Non-pigmented ciliary epithelial cell (primary cell): ENCODE results near the gene TMEM38B.

- RRBS: no CpG with 5 or more reads among the region's 4 CpGs
These were observed 30.2 kb downstream of the NIPSNAP3B start for GRCh38 chr9:104794078-104794677.

DNA sequence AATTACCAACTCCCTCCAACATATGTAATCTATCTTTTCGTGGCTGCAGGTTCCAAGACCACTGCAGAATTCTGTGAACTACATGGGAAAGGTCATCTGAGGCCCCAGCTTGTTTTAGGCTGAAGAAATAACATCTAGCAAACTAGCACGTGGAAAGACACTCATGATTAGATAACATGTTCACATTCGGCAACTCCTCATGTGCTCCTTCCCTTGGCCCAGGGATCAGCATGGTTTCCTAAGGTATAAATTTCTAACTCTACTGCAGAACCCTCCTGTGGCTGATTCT is 58.2 kb downstream of the NIPSNAP3B start:
- RRBS: no CpG with 5 or more reads among the region's 3 CpGs

- RRBS: no CpG with 5 or more reads among the region's 7 CpGs
These were observed 61.4 kb downstream of the ABCA1 start for GRCh38 chr9:104866624-104866895.

DNA sequence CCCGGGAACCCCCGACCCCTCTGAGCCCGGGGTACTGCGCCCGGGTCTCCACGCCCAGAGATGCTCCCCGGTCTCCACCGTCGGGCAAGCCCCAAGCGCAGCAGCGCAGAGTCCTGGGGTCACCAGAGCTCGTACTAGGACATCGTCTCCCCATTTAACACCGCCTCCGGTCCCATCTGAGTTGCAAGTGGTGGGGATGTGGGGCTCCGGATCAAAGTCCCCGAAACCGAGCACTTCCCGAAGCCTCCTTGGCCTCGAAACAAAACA is 389 bp downstream of the ABCA1 start:
- RRBS: under 1% methylated on average over 7 of the region's 20 CpGs

DNA sequence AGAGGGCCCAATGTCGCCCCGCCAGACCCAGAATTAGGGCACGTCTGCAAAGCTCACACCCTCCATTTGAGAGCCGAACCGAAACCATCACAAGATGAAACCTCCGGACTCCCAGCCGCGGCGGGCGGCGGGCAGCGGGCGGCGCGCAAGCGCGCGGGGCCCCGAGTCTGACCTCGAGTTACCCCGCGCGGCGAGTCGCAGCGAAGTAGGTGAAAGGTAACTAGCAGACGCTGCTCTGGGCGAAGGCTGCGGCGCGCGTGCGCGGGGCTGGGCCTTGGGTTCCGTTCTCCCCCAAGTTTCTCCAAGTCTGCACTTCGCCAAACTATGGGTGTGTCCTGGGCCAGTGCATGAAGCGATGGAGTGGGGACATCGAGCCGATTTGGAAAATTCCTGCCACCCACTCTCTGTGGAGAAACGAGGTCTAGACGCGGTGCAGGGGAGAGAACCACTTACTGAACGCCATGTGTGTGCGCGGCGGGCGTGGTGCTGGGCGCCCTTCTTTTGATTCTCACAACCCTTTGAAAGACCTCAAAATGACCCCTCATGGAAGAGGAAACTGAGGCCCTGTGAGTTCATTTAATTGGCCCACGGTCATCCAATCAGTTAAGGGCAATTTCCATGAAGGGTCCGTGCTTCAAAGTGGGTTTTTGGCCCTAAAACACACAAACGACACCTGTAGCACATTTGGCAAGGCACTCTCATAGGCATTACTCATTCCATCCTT is 63.8 kb upstream of the ABCA1 start:
- RRBS: no CpG with 5 or more reads among the region's 51 CpGs

GRCh38 chr9:105052399-105052840 is 124.5 kb upstream of the ABCA1 start:
- RRBS: no CpG with 5 or more reads among the region's 8 CpGs

GRCh38 chr9:105245626-105245835 is 1.1 kb downstream of the SLC44A1 start:
- RRBS: no CpG with 5 or more reads among the region's 8 CpGs

- RRBS: no CpG with 5 or more reads among the region's 2 CpGs
These were observed 15.7 kb downstream of the SLC44A1 start for GRCh38 chr9:105259811-105260916.

DNA sequence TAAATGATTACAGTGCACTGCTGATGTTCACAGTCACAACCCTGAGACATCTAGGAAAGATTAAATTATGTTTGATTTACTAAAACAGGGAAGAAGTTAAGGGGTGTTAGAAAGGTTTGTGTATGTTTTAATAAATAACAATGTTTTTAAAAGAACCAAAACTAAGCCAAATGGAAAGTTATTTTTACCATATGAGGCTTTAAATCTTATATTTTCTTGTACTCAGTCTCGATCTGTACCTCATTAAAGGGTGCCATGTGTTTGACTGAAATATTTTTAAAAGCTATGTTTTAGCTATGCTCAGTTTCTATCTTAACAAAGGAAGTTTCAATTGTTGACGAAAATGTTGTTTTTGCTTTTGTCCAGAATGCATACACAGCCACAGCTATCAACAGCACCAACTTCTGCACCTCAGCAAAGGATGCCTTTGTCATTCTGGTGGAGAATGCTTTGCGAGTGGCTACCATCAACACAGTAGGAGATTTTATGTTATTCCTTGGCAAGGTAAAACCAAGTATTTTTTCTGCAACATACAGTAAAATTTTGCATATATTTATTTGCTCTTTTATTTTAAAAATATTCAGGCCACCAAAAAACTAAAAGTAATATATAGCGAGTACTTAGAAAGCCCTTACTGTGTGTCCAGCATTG is 73.5 kb upstream of the FSD1L start:
- RRBS: no CpG with 5 or more reads among the region's 4 CpGs

- RRBS: 2% methylated on average over 22 of the region's 98 CpGs
These were observed at the start of gene TMEM38B for GRCh38 chr9:105694290-105695335. TMEM38B (plus strand) TSS chr9:105694541.

GRCh38 chr9:105782407-105783155 is 88.2 kb downstream of the TMEM38B start:
- RRBS: no CpG with 5 or more reads among the region's 28 CpGs

GRCh38 chr9:106450619-106451090 is 412.3 kb upstream of the ZNF462 start:
- RRBS: no CpG with 5 or more reads among the region's 1 CpG

DNA sequence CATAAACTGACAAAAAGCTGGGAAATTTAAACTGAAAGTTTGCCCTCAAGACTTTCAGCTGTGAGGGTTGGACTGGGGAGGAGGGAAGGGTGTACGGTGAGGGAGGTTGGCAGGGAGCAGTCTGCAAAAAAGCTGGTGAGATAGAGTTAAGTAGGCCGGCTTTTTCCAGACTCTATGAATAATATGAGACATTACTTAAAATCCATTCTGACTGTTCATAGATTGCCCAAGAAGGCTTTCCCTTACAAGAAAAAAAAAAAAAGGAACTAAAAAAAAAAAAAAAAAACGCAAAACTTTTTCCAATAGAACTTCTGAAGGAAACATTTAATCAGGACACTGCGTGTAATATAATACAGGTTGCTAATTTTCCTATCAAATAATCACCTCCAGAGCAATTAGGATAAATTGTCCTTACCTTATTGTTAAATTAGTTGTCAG is 164.7 kb upstream of the ZNF462 start:
- RRBS: no CpG with 5 or more reads among the region's 4 CpGs

- RRBS: no CpG with 5 or more reads among the region's 2 CpGs
These were observed 33.6 kb upstream of the ZNF462 start for GRCh38 chr9:106829363-106829680.

- RRBS: 5% methylated on average over 3 of the region's 9 CpGs
These were observed 992 bp downstream of the ZNF462 start for GRCh38 chr9:106864091-106864225.

DNA sequence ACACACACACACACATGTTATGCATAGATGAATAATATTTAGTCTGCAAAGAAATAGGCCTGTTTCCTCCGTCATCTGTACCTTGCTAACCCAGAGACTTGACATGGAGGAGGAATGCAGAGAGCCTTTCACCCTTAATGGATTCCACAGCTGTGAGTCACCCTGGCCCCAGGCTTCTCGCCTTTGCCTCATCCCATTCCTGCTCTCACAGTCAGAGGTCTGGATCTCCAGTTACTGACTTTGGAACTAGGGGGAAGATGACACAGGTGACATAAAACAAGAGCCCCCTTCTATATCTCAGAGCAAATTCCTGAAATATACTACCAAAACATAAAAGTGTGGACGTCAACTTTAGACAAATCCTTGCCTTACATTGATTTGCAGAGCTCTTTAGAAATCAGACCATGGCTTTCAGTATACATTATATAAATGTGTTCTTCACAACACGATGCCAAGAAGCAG is 29.8 kb downstream of the ZNF462 start:
- RRBS: no CpG with 5 or more reads among the region's 4 CpGs

GRCh38 chr9:106919969-106920724 is 57.2 kb downstream of the ZNF462 start:
- RRBS: no CpG with 5 or more reads among the region's 5 CpGs

DNA sequence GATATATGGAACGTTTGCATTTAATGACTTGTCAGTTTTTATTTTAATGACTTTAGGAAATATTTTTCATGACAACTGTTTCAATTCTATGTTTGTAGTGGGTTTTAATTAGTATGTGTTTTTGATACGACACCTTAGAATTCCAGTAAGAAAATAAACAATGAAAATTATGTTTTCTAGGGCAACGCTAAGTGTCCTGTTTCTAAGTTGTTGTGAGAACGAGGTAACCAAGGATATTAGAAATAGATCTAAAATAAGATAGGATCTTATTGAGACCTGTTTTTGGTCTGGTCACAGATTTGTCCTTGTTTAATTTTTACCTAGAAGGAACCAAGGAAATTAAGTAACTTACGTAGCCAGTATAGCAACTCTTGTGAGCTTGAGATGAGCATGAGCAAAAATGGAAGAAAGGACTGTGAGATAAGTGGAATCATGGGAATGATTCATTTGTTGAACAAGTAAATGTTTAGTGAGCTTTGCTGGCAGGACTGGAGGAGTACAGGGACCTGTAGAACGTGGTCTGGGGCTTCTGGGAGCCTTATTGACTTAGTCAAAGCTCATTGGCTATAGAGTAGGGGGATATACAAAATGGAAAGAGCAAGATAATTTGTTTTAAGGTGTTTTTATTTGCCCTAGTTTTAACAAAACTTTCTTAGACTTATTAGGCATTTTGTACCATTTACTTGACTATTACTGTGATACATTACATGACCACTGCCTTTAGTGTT is 2.9 kb downstream of the RAD23B start:
- RRBS: no CpG with 5 or more reads among the region's 6 CpGs

DNA sequence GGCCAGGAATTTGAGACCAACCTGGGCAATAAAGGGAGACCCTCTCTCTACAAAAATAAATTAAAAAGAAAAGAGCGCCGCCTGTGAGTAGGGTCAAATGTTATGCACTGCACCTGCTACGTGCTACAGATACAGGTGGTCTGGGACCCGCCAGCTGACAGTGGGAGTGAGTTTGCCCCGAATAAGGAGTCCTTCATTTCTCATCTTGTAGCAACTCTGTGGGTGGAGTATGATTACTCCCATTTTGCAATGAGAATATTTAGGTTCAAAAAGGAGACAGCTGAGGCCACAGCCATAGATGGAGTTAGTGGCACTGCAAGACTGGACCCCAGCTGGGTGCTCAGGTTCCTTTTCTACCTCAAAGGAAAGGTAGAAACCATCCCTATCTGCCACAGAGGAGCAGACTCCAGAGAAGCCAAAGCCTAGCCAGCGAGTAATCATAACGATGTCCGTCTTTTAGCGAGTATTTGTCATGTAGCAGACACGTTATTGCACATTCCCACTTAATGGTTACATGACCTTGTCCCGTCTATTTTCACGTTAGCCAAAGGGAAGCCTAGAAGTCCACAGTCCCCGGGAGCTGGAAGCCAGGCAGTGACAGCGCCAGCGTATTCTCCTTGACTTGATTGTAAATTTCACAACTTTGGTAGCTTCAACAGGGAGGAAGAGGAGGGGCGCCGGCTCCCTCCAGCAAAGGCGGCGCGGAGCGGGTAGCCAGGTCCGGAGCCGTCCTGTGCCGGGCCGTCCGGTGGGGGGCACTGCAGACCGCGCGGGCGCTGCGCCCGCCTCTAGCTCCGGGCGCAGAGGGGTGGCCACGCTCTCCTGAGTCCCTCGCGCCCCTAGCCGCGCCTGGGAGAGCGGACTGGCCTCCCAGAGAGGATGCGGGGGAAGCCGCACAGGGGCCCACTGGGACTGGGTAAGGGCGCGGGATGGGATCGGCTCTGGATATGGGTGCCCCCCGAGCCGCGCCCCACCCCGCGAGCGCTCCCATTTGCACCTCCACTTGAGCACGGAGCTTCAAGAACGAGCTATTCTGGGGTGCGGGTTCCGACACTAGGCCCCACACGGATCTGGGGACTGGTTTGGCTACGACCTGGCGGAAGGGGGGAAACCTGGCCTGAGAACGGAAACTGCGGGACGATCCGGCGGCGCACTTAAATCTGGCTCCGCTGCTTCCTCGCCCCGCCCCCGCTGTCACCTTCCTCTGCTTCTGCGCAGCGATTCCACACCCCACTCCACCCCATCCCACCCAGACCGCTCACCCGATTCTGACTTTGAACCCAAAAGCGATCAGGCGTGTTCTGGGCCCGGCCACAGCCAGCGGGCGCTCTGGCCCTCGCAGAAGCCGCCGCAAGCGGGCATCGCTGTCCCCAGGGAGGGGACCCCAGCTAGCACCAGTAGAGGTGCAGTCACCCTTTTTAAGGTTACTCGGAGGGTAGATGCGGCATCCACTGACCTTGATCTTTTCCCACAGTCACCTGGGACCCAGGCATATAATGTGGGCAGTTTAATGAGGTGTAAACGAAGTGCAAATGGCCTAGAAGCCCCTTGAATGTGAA is 24.0 kb downstream of the KLF4 start:
- RRBS: 2% methylated on average over 18 of the region's 85 CpGs

DNA sequence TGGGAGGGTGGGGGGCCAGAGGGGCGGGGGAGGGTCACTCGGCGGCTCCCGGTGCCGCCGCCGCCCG is 95 bp downstream of the KLF4 start:
- RRBS: 2% methylated on average over 5 of the region's 8 CpGs